Left cardiac atrium (tissue), 1 donor: ENCODE results near the genes CYRIA, TTC32 and WDR35.

DNA sequence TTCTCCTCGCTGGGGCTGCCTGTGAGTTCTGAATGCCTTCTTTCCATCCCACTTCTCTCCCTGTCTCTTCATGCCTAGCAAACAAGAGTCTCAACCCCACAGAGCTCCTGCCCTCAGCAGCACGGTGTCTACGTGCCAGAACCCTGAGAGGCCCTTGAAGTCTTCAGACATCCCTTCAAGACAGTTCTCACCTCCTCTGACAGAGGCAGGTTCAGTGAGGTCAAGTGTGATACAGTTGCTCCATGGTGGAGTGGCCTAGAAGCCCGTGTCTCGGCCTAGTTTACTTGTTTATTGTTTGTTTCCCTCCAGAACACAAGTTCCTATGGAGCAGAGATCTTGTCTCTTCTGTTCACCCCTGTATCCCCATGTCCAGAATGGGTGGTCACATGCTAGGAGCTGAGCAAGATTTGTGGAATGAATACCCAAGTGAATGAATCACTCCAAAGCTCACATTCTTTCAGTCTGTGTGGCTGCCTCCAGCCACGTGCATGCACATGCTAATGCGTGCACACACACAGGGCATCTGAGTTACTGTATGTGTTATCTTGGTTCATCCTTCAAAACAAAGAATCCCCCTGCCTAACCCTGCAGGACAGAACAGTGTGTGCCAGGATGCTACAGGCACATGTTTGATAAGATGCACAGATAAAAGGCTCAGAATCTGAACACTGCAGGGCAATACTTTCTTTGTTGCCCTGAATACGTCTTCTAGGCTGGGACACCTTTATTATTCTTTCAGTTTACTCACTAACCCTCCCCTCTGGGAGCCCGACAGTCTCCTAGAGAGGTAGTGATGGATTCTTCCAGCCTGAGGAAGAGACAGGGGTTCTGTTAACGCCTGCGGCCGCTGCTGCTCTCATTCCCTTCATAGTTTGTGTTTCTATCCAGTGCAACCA lies 391.5 kb downstream of the NBAS start:
- PRO-cap, result no peak

- PRO-cap, result no peak
These were observed 156.6 kb downstream of the NBAS start for GRCh38 chr2:15404422-15404957.

DNA sequence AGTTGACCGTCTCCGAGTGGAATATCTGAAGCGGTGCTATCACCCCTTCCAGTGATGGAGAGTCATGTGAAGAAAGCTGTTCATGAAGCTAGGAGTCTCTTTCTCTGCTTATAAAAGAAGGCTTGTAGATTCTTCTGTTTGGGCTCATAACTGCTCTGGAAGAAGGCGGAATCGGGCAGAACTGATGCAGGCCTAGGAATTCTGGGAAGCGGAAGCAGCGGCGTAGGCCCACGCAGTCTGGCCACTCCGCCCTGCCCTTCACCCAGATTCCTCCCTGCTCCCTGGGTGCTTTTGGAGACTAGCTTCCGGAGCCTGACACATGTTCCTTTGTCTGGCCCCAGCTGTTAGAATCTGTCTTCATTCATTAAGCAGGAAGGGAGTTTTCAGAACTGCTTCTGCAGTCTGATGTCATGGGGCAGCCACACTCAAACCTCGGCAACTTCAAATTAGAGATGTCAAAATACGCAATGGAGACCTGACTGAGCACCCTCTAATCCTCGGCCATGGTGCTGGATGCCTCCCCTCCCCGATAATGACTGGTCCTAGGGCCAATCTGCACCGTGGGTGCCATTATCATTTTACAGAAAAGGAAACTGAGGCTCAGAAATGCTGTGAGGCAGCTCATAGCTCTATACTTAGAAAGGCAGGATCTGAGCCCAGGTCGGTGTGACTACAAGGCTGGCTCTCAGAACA lies 275.6 kb downstream of the MYCN start:
- PRO-cap, result no peak

- PRO-cap, result no peak
These were observed 80.8 kb downstream of the CYRIA start for GRCh38 chr2:16584727-16585372.

GRCh38 chr2:16604510-16605039 lies 61.1 kb downstream of the CYRIA start:
- PRO-cap, result no peak

DNA sequence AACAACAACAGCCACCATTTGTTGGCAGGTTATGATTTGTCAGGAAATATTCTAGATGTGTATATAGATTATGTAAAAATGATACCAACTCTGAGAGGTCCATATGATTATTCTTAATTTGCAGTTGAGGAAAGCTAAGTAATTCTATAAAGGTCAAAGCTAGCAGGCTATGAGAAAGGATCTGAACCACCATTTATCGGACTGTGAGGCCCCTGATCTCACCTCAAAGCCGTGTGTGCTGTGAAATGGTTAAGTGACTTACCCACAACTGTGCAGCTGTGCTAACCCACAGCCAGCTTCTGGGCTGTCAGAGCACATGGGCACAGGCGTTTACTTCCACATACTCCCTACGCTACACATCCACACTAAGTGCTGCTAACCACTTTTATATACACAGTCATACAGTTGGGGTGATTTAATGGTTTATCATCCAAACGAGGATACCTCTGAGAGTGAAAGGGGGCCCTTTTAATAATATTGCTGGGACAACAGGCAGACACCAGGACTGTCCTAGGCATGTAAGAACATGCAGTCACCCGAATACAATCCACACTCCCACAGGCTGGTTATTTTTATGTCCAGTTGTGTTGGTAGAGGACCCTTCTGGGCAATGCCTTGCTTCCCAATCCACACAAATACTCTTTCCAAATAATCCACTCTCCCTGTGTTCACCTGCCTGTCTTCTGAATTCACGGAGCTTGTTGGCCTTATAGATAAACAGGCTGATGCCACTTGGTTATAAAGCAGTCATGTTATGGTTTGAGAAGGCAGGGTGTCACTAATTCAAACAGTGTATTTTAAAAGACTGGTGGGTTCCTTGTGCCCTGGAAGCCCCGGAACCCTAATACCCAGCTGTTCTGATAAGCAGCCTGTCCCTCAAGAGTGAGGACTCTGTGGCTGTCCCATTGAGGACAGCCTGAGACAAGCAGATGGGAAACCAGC lies 37.2 kb downstream of the CYRIA start:
- PRO-cap, result no peak

GRCh38 chr2:16649783-16650340 lies 15.8 kb downstream of the CYRIA start:
- PRO-cap, result no peak

DNA sequence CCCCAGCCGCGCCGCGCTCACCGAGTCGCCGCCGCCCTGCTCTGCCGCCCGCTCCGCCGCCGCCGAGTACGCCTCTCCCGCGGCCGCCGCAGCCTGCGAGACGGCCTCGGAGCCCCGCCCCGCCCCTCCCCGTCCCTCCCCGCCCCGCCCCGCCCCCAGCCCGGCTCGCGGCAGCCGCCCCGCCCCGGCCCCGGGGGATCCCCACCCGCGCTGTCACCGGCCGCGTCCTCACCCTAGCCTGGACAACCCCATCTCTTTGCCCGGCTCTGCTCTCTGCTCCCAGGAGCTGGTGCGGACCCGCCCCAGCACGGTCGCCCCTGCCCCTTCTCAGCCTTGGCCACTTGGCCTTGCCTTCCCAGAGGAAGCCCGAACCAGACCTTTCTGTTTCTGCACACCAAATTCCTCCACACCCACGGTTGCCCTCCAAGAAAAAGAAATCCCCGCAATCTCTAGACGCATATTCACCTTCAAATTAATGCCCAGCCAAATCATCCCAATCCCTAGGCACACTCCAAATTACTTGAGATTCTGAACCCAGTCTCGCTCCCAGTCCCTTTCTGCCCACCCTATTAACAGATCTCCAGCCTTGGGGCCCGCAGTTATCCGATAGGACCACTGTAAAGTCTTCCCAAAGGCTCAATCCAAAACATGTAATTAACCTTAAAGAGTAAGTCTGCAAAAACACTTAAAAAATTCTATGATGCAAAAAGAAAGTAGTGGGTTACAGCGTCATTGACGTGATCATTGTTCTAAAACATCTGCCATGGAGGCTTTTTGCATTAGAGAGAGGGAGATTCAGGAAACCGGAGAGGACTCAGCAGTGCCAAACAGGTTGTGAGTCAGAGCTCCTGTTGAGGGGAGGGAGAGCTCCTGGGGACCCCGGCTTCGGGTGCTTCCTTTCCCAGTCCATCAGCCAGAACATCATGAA lies at the start of gene CYRIA:
Gene CYRIA (minus strand): TSS at position 76 of the 928 bp plus-strand sequence.
- PRO-cap, result bidirectional peak, plus-strand start at position 216 of the sequence, minus-strand start at position 70 of the sequence

DNA sequence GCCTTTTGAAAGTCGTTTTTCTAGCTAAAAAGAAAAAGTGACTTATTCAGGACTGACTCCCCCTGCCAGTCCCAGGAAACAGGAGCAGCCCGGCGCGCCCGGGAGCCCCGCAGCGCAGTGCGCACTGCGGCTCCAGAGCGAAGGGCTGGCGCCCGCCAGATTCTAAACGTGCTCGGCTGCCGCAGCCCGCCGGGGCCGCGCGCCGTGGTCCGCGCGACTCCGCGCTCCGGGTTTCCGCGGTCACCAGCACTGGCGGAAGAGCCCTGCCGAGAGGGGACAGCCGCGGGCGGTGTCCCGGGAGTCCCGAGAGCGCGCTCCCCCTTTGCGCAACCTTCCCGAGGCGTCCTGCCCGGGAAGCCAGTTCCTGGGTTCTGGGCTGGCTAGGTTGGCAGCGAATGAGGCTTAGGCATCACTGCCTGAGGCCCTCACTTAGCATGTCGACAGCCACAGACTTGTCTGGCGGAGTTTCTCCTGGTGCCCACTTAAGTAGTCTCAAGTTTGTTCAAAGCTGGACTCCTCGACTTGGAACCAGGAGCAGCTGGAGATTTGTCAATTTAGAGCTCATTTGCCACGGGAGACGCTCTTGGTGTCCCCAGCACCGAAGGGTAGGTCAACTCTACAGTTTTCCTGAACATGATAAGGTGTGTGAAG lies 1.6 kb upstream of the VSNL1 start:
- PRO-cap, result bidirectional peak, plus-strand start at position 360 of the sequence, minus-strand start at position 126 of the sequence

GRCh38 chr2:17615861-17616406 lies 75.4 kb downstream of the VSNL1 start:
- PRO-cap, result no peak

DNA sequence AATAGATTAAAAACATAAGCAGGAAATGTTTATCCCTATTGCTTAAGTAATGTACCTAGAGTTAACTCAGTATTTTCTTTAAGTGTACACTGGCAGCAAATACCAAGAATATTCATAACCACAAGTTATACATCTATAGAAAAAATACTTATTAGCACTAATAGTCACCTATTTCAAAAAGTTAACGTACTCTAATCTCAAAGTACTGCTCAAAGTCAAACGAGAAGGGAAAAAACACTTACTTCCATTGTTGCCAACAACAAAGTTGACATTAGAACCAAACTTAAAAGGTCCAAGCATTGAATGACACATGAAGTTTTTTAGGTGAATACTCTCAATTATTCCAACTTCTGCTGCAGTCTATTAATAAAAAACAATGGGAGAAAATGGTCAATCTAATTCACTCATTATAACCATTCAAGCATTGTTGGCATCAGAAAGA lies 12.2 kb downstream of the SMC6 start:
- PRO-cap, result no peak

DNA sequence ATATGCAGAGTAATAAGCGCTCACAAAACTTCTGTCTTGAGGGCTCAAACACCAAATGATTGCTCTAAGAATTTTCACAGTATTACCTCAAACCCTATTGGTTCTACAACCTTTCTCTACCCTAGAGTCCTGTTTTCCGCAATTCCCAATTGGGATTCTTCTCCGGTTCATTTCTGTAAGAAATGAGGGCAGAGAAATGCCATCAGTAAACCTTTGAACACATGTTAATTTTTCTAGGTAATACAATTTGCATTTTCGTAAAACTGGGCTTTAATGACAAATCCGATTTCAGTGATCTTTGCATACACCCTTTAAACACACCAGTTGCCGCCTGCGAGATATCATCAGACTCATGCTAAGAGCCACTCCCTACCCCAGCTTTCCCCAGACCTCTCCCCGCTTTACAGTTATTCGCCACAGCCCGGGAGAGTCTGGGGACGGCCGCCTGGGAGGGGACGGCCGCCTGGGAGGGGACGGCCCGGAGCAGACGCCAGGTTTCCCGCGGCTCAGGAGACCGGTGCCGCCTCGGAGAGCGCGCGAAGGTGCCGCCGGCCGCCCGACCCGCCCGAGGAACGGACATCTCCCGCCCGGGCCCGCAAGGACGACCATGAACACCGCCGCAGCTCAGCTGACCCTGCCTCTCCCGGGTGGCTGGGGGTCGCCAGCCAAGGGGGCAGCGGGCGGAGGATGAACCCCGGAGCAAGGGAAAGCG lies 562 bp downstream of the SMC6 start:
- PRO-cap, result unidirectional peak, plus-strand start at position 417 of the sequence; unidirectional peak, plus-strand start at position 493 of the sequence

GRCh38 chr2:17757326-17757721 lies 3.4 kb downstream of the GEN1 start:
- PRO-cap, result no peak

DNA sequence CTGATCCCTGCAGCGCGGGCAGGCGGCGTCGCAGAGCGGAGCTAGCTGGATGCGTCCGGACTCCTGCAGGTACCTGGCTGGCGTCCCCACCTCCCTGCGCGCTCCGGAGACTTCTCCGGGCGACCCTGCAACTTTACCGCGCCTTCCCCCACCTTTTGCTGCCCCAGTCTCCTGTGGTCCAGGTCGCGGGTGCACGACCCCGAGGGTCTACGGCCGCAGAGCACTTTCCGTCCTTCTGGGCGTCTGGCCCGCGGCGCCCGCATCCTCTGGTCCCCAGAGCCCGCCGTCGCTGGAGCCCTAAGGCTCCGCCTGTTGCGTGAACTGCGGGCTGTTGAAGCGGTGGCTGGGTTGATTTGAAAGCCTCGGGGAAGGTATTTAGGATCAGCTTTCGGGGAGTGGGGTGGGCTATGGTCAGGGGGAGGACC lies 283 bp downstream of the KCNS3 start:
- PRO-cap, result no peak

DNA sequence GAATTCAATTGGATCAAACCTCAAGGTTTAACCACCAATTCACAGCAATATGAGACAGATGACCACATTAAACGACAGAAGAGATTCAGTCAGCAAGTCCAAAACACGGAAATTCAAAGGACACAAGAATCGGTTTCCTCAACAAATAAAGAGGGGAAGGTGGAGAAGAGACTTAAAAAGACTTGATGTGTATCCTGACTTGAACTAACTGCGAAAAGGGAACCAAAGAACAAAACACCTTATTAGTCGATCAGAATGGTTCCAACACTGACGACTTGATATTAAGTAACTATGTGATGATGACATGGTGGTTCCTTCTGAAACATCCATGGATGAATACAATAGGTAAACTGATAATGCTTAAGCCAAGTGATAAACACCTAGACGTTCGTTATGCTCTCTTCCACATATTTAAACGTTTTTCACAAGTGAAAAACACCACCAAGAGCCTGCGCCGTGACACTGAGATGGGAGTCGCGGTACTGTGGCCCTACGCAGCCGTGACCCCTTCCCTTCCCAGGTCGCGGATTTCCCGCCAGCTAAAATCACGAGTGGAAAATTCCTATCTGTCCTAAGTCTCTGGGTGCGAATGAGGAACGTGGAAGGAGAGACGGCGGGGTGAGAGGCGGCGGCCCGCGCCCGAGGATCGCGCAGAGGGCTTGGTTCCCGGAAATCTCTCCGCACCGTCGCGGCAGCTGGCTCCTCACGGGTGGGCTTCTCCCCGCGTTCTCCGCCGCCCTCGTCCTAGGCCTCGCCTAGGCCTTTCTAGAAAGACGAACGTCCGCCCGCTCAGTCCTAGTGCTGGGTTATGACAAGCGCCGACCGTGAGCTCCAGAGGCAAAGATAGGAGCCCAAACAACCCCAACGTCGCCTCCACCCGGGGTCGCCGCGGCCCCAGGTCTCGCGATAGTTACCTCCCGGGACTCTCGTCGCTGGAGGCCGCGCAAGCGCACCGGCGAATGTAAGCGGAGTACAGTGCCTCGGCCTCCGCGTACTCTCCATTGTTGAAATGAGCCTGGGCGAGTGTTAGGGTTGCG lies 673 bp downstream of the TTC32 start:
- PRO-cap, result bidirectional peak, plus-strand start at position 952 of the sequence, minus-strand start at position 903 of the sequence

DNA sequence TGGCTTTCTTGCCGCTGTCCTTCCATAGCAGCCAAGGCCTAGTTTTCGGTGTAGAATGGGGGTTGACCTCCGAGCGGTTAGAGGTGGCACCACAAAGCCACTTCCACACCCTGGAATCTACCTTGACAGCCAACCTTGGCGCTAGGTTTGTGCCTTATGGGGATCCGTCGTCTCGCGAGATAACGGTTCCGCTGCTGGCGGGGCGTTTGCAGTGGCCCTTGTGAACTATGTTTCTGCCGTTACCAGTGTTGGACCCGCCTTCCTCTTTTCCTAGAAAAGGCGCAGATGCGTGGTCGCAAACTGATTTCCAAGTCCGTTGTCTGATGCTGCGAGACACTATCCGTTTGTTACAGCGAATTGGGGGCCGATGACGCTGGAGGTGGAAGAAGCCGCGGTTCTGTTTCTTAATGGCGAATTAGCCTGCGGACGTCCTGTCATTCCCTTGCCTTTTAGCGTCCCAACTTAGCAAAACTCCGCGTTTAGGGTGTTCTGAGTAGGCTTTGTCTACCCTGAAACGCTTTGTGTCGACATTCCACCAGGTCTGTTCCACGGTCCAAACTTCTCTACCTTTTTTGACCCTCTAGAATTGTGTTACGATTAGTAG lies at the start of gene TTC32:
Gene TTC32 (minus strand): TSS at position 155 of the 604 bp plus-strand sequence.
- PRO-cap, result bidirectional peak, plus-strand start at position 182 of the sequence, minus-strand start at position 119 of the sequence

DNA sequence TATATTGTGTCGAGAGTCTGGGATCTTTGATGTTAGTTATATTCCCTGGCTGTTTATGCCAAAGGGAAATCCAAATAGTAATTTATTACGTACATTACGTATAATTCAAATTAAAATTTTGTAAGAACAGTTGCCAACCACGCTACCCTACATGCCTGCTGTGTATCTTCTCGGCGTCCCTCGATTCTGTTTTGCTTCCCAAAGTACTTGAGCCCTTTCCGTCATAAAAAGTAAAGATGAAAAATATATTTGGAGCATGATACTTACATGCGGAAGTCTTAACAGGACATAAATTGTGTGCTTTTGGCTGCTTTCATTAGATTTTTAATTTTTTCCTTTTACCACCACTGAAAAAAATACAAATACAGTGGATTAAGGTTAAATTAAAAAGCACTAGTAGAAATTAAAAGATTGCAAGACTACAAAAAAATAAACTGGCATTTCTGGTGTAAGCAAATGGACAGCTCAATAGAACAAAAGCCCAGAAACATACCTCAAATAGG lies 701 bp upstream of the TTC32 start:
- PRO-cap, result no peak

DNA sequence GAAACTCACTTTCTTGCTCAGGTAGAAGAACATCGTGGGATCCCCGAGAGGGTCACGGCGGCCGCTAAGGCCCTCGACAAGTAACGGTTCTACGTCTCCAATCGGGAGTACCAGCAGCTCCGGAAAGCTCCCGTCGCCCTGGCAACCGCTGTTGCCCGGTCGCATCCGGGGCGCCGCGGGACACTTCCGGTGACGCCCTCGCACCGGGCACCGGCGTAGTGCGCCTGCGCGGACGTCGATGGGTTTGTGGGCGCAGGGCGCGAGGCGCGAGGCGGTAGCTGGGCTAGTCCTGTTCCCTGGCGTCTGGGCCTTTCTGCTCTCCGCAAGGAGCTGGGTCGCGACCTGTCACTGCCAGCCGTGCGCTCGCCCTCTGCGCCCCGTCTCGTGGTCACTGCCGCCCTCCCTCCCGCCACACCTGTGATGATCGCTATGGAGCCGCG lies at the start of gene WDR35:
Gene WDR35 (minus strand): TSS at position 123 of the 440 bp plus-strand sequence.
- PRO-cap, result bidirectional peak, plus-strand start at position 229 of the sequence, minus-strand start at position 153 of the sequence

GRCh38 chr2:20121942-20122642 lies 70.7 kb upstream of the LAPTM4A start:
- PRO-cap, result no peak

DNA sequence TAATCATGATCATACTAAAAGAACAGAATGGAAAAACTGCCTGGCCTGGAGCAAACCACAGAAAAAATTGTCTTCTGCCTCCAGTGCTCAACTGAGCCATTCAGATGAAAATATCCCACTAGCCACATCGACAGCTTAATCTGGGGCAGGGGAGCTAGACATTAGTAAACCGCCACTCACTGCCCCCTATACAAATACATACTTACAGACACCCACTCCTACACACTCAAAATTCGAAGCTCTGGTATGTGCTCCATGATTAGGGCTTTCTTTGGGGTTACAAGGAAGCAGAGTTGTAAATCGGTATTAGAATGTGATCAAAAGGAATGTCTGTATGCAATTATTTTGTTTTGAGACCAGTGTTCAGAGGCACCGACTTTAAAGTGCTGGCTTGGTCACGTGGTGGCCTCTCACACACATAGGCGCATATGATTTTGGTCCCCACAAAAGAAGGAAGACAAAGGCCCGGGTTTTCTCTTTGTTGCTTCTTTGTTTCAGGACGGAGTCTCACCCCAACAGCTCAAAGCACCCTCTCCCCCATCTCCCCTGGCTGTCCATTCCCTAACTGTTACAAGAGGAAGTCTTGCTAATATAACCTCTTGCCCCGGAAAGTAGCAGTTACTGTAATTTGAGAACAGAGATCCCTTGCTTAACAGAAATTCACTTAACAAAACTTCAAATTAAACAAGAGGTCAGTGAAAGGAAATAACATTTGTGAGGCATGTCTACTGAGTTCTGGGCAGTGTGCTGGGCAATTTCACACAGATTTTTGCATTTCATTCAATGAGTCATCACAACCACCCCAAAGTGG lies 76.1 kb downstream of the SDC1 start:
- PRO-cap, result no peak